Measurements from ENCODE around the genes HSBP1, ADAD2 and USP10.

GRCh38 chr16:82088344-82088703 is 53.3 kb downstream of the HSD17B2 start:
- RRBS: no CpG with 5 or more reads among the region's 4 CpGs

GRCh38 chr16:82628712-82629349 is 2.1 kb downstream of the CDH13 start:
- RRBS: no CpG with 5 or more reads among the region's 7 CpGs

DNA sequence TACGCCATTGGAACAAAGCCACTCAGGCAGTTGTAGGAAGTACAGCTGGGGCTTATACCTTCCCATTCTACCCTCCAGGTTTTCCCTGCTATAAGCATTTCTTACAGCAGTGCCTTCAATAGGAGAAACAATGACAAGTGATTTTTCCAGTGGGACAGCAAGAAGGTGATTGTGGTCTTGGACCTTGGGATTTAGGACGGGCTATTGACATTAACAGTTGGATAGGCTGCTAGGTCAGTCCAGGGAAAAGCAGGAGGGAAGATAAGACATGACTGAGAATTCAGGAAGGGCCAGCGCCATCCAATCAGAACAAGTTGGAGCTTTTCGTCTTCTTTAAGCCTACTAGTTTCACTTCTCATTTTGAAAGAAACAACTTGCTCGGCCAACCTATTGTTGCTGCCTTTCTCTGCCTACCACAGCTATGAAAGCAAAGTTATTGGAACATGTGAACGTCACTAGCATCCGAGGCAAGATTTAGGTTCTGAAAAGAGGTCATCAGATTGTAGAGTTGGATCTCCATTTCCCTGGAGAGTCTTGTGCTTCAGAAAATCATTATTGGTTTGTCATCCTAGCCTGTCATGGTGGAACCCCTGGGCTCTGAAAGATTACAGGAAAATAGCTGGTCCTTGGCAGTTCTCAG is 25.0 kb downstream of the CDH13 start:
- RRBS: no CpG with 5 or more reads among the region's 7 CpGs

DNA sequence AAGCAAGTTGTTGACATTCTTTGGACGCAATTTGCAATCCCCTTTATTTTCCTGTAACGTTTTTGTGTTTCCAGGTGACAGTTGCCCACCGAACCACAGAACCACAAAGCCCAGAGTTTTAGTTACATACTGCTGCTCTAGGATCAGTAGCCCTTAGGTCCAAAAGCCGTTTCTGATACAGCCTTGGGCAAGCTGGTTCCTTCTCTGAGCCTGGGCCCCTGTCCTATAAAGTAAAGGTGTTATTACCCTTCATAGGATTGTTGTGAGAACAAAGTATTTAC is 461.5 kb downstream of the CDH13 start:
- RRBS: no CpG with 5 or more reads among the region's 4 CpGs

- RRBS: no CpG with 5 or more reads among the region's 9 CpGs
These were observed 4.9 kb upstream of the HSBP1 start for GRCh38 chr16:83802783-83803277.

- RRBS: 1% methylated on average over 31 of the region's 85 CpGs
These were observed at the start of gene HSBP1 for GRCh38 chr16:83807597-83808825. TSS of gene HSBP1 (plus strand) at chr16:83807978.

DNA sequence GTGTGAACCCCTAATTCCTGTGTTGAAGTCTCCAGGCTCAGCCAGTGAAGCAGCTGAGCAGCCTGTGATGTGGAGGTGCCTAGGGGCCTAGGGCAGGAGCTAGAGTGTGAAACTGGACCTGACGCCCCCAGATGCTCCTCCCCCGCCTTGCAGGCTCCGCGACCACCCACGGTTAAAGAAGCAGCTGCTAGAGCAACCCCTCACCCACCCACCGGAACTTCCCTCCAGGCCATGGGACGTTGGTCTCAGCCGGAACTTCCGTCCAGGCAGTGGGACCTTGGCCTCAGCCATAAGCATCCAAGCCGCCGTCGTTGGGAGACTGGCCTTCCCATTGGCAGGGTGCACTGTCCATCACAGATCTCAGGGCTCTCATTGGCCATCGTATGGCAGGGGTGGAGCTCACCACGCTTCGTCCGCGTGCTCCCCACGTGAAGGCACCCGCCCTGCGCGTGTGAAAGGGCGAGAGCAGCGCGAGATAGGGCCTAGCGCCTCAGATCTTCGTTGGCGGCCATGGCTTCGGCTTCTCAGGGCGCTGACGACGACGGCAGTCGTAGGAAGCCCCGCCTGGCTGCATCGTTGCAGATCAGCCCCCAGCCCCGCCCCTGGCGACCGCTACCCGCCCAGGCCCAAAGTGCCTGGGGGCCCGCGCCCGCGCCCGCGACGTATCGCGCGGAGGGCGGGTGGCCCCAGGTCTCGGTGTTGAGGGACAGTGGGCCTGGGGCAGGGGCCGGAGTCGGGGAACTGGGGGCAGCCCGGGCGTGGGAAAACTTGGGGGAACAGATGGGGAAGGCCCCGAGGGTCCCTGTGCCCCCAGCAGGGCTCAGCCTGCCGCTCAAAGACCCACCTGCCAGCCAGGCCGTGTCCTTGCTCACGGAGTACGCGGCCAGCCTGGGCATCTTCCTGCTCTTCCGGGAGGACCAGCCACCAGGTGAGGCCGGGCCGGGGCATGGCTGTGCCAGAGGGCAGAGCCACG is at the start of gene ADAD2:
ADAD2 (plus strand) TSS at position 437 of the 973 bp plus-strand sequence.
- RRBS: no CpG with 5 or more reads among the region's 65 CpGs

- RRBS: no CpG with 5 or more reads among the region's 19 CpGs
These were observed 5.1 kb downstream of the KCNG4 start for GRCh38 chr16:84234445-84235343.

GRCh38 chr16:84312620-84313717 is 18.3 kb downstream of the WFDC1 start:
- RRBS: under 1% methylated on average over 29 of the region's 64 CpGs

GRCh38 chr16:84449696-84450198 is 54.7 kb downstream of the MEAK7 start:
- RRBS: 75% methylated on average over 4 of the region's 22 CpGs

DNA sequence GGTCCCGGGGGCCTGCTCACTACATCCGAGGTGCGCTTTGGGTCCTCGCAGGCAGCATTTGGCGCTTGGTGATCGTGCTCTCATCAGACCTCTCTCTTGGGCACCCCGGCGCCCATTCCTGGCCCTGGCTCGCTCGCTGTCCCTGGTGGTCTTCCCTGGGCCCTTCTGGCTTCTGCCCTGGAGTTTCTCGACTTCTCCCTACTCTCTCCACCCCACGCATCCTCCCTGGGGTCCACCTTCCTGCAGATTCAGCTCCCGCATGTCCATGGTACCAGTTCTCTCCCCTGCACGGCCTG is 863 bp upstream of the MEAK7 start:
- RRBS: 37% methylated on average over 5 of the region's 14 CpGs

GRCh38 chr16:84532077-84532736 is 27.7 kb upstream of the MEAK7 start:
- RRBS: no CpG with 5 or more reads among the region's 11 CpGs

- RRBS: no CpG with 5 or more reads among the region's 19 CpGs
These were observed 31.1 kb upstream of the MEAK7 start for GRCh38 chr16:84535196-84536235.

- RRBS: 67% methylated on average over 1 of the region's 27 CpGs
These were observed 44.7 kb upstream of the MEAK7 start for GRCh38 chr16:84548852-84549959.

- RRBS: 10% methylated on average over 44 of the region's 79 CpGs
These were observed at the start of gene USP10 for GRCh38 chr16:84699237-84700118. TSS of gene USP10 (plus strand) at chr16:84700000.

- RRBS: 83% methylated on average over 7 of the region's 18 CpGs
These were observed 13.2 kb upstream of the CRISPLD2 start for GRCh38 chr16:84806632-84807020.

DNA sequence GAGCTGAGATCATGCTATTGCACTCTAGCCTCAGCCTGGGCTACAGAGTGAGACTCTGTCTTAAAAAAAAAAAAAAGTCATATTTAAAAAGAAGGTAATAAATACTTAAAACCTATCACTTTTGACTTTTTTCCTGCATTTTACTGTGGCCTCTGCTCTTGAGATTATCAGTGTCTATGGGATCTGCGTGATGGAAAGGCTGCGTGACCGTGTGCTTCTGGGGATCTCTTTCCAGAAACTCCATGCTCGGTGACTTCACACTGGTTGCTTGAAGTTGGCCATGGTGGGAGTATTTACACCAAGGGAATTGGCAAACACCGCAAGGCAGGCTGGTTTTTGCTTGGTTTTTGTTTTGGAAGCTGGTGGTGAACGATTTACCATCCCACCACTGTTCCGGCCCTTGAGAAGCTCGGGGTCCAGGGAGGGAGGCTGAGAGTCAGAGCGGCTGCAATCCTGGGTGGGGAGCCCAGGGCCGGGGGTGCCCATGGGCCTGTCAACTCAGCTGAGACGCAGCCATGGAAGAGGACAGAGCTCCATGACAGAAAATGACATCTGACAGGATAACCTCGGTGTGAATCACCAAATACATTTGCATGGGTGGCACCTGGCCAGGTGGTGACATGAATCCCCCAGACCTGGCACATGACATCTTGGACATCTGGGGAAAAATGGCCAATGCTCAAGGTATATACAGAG is 11.0 kb downstream of the CRISPLD2 start:
- RRBS: 80% methylated on average over 4 of the region's 12 CpGs

DNA sequence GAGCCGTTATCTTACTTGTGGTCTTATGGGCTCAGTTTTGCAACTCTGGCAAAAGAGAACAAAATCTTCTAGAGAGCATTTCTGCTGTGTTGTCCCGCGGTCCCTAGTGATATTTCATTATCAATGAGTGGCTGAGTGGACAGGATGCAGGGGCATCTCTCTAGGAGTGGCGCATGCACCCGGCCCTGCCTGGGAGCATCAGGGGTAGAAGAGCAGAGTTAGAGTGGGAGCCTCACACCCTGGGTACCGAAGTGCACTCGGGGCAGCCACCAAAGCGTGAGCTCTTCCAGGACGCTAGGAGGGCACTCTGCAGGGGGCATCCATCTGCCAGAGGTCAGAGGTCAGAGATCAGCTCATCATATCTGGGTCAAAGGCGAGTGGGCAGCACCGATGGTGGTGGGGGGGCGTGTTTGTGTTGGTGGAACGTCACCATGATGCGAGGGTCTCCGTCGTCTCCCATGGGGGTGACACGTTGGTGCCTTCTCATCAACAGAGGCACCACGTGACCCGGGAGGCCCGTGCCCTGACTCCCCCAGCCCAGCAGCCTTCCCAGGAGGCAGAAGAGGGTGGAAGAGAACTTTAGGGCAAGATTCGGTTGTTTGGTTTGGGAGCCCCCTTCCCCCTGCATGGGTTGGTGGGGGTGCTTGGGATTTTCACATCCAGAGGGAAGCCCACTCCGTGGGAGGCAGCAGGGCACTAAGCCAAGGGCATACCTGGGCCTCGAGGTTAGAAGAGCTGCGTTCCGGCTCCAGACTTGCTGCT is 13.7 kb downstream of the CRISPLD2 start:
- RRBS: no CpG with 5 or more reads among the region's 25 CpGs

GRCh38 chr16:84843710-84844450 is 24.1 kb downstream of the CRISPLD2 start:
- RRBS: no CpG with 5 or more reads among the region's 11 CpGs

DNA sequence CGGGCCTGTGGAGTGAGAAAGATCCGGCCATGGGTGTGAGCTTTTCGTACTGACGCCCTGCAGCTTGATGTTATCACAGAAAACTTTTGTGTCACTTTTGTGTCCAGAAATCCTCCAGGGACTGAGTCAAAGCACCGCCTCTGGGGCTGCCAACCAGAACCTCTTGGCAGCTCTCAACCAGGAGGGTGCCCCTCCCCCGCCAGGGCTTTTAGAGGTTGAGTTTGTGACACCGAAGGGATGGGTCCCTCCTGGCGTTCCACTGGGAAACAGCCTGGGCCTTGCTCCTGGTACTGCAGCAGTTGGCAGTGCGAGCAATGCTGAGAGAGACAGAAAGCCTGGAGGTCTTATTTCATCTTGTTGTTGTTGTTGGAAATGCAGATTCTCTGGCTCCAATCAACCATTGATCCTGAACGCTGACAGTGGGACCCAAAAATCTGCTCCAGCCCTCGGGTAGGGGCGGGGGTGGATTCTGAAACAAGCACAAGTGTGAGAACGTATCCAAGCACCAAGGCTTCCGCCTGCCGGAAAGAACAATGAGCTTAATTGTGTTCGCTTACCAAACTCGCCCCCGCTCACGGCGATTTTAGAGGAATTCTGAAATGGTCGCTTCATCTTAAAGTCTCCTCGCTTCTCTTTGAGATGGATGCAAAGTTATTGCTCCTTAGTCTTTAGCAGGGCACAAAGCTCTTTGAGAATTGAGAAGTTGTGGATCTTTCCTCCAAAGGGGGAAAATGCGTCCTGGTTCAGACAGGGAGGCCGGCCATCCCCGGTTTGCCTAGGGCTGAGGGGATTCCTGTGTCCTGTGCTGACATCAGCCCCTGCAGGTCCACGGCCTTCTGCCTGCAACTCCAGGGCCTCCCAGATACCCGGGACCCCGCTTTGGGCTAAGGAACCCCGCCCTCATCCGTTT is 65.2 kb downstream of the CRISPLD2 start:
- RRBS: 0% methylated on average over 2 of the region's 30 CpGs

Measured in epithelial cell of prostate (primary cell).